Jejunum (tissue), 1 donor: ENCODE measurements around a stretch of chr2.

GRCh38 chr2:238448560-238448850 is 21.8 kb downstream of the ASB1 start:
- PRO-cap, result no peak

GRCh38 chr2:238644524-238645160 is 203.2 kb upstream of the TWIST2 start:
- PRO-cap, result no peak

- PRO-cap, result no peak
Observed at GRCh38 chr2:238786744-238787167, 61.1 kb upstream of the TWIST2 start.

GRCh38 chr2:238894750-238895426 is 47.0 kb downstream of the TWIST2 start:
- PRO-cap, result no peak

DNA sequence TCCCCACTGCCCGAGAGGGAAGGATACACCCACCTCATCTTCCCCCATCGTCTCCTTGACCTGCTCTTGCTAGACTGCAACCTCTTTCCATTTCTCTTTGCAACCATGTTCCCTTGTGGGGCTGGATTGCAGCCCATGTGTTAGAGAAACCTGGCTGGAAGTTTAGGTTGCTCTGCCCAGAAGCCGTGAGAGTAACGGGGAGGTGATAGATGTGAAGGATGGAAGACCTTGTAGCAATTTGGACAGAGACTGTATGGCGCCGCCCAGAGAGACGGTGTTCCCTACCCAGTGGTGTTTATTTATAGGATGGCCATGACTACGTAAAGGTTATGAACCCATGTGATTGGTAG is 143.7 kb downstream of the TWIST2 start:
- PRO-cap, result no peak

- PRO-cap, result no peak
Observed at GRCh38 chr2:239124896-239125512, 275.8 kb downstream of the HDAC4 start.

- PRO-cap, result no peak
Observed at GRCh38 chr2:239157776-239158272, 243.0 kb downstream of the HDAC4 start.

GRCh38 chr2:239211764-239212044 is 189.1 kb downstream of the HDAC4 start:
- PRO-cap, result no peak

DNA sequence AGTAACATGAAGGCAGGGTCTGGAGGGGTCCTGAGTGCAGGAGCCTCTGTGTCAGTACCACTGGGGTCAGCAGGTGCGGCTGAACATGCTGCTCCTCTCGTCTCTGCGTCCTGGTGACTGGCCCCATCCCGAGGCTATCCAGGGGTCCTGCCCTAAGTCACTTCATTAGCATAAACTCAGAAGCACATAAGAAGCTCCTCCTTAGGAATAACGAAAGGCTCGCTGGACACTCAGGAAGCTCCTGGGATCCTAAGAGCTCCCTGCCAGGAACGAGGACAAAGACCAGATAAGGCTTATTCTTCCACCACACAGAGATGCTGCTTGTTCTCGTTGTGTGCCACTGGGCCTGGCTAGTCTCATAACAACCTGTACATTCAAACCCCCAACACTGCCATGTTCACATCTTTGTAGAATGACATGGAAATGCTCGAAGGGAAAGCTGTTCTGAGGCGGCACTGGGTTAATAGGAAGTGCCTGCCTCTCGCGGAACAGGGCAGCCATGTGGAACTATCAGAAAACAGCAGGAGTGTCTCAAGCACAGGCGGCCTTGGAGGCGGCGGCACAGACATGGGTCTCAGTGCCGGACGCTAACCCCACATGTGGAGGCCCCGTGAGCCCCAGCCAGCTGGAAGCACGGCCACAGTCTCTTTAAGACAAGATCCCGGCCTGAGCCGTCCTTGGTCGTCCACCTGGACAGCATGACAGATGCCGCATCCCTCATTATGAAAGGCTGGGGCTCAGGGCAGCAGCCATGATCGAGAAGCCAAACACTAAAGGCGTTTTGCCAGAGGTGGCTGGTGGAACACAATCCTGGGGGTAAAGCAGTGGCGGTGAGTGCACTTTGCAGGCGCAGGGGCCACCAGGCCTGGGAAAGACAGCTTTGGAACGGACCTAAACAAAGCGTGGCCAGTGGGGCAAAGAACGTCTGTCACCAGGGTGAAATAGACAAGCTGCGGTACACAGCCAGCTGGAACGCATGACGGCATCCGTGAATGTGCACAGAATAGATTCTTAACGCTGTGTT is 161.2 kb downstream of the HDAC4 start:
- PRO-cap, result no peak

GRCh38 chr2:239249786-239250400 is 150.9 kb downstream of the HDAC4 start:
- PRO-cap, result unidirectional peak, minus-strand start at chr2:239249918

DNA sequence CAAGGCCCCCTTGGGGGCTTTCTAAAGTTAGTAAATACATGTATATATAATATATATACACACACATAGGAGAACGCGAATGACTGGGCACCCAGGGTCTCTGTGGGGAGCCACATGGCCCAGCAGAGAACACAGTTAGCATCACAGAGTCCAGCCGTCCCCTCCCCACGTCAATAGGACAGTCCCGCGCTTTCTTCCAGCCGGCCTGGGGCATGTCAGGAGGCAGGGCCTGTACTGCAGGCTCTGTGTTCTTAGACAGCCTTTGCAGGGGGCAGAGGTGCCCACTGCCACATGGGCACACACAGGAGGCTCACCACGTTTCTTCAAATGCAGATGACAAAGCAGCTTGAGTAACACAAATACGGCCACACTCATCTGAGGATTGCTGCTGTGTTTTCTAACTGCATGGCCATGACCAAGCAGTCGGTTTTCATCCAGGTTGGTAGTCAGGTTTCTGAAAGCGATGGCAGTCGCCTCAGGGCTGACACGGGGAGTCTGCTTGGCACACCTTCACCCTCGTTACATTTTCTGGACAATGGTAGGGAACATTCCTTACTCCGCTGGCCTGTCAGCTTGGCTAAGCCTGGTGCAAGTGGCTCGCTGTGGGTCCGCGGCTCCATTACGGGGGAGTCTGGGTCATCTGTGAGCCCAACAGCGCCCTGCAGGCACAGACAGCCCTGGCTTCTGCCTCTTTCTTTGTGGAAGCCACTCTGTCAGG is 95.8 kb downstream of the HDAC4 start:
- PRO-cap, result no peak

GRCh38 chr2:239305582-239306248 is 95.1 kb downstream of the HDAC4 start:
- PRO-cap, result no peak

GRCh38 chr2:239322520-239322819 is 78.3 kb downstream of the HDAC4 start:
- PRO-cap, result no peak

- PRO-cap, result bidirectional peak, plus-strand start at chr2:239400491, minus-strand start at chr2:239400273; unidirectional peak, plus-strand start at chr2:239400624
Observed at GRCh38 chr2:239400349-239400705, 493 bp downstream of the HDAC4 start.

DNA sequence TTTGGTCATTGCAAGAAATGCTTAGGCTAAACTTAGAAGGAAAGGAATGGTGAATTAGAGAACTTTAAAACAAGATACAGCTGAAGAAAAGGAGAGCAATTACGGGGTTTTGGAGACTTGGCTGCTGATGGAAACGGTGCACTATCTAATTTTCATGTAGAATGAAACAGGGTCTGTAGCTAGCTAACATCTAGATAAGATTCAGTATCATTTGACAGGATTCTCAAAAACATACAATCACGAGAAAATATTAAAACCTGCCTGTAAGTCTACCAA is 1.5 kb upstream of the HDAC4 start:
- PRO-cap, result no peak

DNA sequence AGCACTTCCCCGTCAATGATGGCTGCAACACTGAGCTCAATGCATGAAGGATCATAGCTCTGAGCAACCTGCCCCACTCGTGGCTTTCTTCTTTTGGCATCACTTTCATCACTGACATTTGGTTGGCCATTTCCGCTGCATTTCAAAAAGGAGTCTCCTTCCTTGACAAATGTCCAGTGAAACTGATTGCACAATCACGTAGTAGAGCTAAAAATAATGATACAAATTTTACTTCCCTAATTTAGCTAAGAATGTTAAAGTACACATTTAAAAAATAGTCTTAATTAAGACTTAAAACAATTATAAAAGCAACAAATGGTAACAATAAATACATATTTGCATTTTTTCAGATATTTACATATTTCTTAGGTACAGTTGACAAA is 205.2 kb upstream of the HDAC4 start:
- PRO-cap, result no peak

GRCh38 chr2:239814067-239815274 is 210.7 kb downstream of the NDUFA10 start:
- PRO-cap, result no peak

DNA sequence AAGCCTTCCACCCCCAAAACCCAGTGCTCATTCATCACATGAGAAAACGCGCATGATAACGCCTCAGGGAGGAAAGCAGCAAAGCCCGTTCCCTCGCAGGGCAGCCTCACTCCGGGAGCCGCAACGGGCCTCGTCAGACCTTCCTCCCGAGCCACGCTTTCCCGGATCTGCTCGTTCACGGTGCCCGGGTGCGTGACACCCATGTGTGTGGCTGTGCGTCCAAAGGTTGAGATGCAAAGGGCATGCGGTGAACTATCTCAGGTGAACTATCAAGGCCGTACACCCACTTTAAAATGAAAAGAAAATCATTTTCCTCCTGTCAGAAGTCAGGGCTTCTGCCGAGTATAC is 59.8 kb downstream of the NDUFA10 start:
- PRO-cap, result no peak

GRCh38 chr2:240130575-240130980 is 5.5 kb downstream of the COPS9 start:
- PRO-cap, result no peak

GRCh38 chr2:240236929-240237206 is 96.4 kb upstream of the OTOS start:
- PRO-cap, result no peak